Measurements from ENCODE around the genes MGAT4A, LYG2 and EIF5B.

- CAGE, long polyA plus RNA = no peak
- RRBS = no CpG with 5 or more reads among the region's 6 CpGs
Observed at GRCh38 chr2:97194668-97195123, 81.7 kb downstream of the ANKRD36 start.

DNA sequence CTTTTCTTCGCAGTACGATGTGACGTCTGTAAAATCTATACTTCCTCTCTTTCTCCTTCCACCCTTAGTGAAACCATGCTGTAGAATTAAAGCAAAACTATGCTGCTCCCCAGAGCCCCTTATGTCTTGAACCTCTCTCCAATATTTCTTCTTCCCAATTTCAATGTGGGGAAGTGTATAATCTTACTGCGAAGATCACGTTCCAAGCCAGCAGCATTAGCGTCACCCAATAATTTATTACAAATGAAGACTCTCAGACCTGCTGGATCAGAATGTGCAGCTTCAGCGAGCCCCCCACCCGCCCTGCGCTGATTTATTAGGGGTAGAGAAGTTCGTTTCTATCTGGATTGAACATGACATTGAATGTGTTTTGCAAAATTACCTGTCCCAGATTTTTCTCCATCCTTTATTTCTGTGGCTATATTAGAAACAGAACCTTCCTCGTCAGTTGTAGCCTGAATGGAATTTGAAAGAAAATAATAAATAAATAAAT, 36.8 kb downstream of the ANKRD36B start:
- CAGE, long polyA plus RNA = no peak
- RRBS = no CpG with 5 or more reads among the region's 11 CpGs

DNA sequence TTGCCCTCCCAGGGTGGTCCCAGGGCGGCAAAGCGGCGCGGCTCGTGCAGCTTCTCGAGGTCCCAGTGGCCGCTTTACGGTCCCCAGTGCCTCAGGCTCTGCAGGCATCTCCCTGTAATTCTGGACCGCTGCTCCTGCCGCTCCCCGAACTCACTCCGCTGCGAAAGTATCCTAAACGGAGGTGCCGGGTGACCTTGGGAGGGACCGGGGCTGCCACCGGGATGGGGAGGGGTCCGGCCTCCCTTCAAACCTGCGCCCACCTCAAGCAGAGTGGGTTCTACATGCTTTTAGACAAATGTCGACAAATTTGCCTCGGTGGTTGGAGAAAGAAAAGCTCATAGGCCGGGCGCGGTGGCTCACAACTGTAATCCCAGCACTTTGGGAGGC, 357 bp downstream of the COX5B start:
- CAGE, long polyA plus RNA = no peak
- RRBS = 0% methylated on average over 2 of the region's 24 CpGs

DNA sequence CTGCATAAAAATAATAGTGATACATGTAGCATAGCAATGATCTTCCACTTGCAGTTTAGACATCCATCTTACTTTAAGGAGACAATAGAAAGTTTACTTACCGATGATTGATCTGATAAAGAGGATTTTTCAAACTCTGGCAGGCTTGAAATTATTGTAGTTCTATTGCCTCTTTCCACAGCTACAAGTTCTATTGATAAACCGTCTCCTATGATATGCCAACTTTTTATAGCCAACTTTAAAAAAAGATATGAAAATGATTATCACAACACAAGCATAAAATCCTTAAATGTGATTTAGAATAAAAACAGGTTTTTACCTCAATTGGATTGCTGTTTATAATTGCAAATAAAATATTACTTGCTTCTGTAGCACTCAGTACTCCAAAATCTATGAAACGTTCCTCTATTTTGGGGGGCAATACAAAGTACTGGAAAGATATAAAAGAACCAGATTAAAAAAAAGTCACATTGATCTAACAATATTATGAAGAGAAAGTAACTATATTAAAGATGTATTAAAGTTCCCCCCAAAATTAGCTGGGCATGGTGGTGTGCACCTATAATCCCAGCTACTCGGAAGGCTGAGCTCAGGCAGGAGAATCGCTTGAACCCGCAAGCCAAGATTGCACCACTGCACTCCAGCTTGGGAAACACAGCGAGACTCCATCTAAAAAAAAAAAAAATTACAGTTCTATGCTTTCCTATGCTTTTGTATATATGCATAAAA, 99.1 kb downstream of the ZAP70 start:
- CAGE, long polyA plus RNA = no peak
- RRBS = no CpG with 5 or more reads among the region's 7 CpGs

DNA sequence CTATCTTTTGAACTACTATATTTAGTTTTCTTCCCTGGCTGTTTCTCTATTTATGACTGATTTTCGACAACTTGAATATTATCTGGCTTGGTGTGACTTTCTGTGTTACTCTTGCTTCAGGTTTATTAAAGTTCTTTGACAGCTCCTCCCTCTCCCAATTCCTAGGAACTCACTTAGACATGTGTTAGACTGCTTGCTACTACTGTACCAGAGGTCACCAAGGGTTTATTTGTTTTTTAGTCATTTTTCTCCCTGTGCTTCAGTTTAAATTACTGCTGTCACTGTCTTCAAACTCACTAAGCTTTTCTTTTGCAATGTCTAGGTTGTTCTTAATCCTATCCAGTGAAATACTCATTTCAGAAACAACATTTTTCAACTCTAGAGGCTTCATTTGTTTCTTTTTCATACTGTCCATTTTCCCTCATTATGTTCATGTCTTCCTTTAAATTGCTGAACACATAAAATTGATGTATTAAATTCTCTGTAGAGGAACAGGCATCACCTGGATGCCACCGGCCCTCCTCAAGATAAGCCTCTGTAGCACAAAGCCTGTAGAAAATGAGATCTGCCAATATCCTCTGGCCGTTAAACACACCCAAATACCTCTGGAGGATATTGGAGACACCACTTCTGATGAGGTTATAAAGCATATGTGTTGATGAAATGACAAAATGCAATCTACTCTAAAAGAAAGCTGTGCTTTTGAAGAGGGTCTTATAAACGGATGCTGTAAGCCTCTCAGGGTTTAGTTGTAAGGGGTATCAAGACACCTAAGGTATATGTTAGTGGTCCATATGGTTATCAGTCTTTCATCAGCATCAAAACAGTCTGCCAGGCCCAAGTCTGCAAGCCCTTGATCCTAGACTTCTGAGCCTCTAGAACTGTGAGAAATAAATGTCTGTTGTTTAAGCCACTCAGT, 90.2 kb downstream of the TMEM131 start:
- CAGE, long polyA plus RNA = no peak
- RRBS = no CpG with 5 or more reads among the region's 4 CpGs

GRCh38 chr2:98153455-98154013, 66.6 kb downstream of the VWA3B start:
- CAGE, long polyA plus RNA = no peak
- RRBS = no CpG with 5 or more reads among the region's 11 CpGs

DNA sequence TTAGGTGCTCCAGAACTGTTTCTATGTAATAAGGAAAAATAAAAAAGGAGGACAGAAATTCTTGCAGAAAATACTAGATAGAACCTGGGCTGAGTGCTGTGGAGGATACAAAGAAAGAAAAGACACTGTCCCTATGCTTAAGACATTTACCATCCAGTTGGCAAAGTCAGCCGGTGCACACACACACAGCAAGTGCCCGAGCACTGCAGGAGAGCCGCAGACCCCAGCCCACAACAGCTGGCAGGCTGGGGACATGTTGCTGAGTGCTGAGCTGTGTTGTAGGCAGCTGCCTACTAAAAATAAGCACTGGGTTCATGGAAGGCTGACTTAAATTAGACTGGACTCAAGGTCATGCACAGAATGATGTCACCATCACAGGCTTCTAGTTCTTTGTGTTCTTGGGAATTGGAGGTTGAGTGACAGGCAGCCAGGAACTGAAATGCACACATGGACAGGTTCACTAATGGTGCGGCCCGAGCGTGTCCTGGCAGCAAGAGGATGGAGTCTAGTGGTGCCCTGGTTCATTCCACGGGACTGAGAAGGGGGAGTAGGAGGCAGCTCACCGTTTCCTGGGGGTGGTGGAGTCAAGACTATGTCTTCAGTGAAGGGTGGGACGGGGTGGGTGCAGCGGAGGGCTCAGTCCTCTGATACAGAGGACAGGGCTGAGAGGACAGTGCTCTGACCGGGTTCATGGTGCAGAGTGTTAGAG, 71.3 kb downstream of the VWA3B start:
- CAGE, long polyA plus RNA = no peak
- RRBS = no CpG with 5 or more reads among the region's 11 CpGs

GRCh38 chr2:98294145-98294779, 52.0 kb upstream of the CNGA3 start:
- CAGE, long polyA plus RNA = no peak
- RRBS = no CpG with 5 or more reads among the region's 7 CpGs

DNA sequence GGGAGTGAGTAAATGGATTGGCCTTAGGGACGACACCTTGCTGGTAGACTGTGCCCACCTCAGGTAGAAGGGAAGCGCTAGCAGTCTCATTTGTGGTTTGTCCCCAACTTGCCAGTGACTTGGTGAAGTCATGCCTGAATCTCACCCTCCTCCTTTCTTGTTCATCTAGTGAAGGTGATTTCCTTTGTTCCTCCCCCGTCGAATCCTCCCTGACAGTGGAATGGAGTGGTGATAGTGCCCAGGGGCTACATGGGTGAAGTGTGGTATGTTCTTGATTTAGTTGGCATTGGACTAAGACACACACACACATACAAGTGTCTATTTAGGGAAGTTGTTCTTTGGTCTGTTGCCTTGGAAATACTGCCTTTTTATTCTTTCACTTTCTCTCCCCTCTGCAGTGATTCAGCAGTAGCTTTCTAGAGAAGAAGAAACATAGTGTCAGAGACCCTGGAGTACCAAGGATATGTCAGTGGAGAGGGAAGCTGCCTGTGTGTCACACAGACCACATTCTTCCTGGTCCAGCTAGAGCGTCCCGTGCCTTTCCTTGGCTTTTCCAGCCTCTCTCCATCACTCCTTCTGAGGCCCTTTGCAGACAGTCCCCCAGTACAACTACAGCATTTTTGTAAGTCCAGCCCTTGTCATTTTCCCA, 10.9 kb downstream of the INPP4A start:
- CAGE, long polyA plus RNA = no peak
- RRBS = no CpG with 5 or more reads among the region's 6 CpGs

DNA sequence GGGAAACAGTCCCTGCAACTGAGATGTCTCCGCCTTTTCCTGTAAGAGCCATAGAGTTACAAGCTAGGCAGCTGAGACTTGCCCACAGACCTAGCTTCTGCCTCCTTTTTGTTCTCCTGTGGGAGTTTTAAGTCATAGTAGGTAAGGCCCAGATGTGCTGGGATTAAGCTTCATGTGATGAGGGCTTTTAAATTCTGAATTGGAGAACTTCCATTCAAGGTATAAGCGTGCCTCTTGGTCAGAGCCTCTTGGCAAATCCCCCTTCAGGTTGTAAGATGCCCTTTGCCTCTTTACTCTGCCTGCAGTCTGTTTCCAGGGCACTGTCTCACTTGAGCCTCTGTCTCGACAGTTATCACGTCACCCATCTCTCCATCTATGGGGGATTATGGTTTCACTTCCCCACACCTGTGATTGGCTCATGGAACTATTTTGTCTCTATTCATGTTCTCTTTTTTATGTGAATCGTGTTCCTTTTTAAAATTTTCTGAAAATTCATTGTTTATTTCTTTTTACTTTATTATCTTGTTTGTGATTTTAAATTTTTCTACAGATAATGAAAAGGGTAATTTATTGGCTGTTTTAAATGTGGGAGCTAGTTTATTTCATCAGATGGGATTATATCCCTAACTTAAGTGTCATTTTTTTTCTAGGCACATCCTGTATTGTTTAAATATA, 51.7 kb downstream of the COA5 start:
- CAGE, long polyA plus RNA = no peak
- RRBS = no CpG with 5 or more reads among the region's 5 CpGs

- CAGE, long polyA plus RNA = no peak
- RRBS = no CpG with 5 or more reads among the region's 17 CpGs
Observed at GRCh38 chr2:98569946-98570543, 38.3 kb downstream of the COA5 start.

DNA sequence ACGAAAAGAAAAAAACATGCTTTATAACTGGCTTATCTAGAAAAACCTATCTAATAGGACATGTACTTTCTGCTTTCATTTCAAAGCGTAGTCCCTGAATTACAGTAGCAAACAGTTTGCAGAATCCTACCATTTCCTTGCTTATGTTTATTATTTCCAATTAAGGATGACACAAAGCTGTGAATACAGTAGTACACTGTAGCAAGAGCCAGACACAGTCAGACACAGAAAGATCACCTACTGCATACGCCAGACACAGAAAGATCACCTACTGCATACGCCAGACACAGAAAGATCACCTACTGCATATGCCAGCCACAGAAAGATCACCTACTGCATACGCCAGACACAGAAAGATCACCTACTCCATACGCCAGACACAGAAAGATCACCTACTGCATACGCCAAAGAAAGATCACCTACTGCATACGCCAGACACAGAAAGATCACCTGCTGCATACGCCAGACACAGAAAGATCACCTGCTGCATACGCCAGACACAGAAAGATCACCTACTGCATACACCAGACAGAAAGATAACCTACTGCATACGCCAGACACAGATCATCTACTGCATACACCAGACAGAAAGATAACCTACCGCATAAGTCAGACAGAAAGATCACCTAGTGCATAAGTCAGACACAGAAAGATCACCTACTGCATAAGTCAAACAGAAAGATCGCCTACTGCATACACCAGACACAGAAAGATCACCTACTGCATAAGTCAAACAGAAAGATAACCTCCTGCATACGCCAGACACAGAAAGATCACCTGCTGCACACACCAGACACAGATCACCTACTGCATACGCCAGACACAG, 25.9 kb downstream of the COA5 start:
- CAGE, long polyA plus RNA = no peak
- RRBS = no CpG with 5 or more reads among the region's 15 CpGs

DNA sequence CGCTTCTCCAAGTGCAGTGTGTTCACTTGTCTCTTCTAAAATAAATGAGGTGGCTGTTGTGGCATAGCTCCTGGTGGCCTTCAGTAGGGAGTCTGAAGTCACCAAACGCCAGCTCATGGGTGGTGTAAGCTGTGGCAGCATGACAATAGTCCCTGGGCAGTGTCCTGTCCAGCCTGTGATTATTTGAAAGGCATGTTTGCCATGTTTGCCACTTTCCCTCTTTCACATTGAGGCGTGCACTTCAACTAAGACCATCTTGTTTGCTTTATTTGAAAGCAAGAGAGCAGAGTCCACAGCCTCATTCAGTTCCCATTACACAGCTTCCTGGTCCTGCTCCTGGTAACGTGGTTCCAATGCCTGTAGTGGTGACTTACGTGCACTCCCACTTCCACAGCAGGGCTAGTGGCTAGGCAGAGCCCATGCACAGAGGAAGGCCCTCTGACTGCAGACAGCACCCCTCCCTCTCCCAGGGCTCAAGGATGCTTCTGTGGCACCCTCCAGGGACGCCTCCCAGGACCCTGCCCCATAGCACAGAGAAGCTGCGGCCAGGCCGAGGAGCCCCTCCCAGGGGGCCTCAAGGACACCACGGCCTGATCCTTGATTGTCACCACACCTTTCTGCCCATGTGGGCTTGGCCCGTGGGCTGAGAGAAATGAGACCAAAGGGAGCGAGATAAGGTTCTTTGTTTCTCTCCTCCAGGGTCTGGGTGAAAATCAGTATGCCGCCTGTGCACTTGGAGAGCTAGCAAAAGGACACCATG, 24.2 kb downstream of the COA5 start:
- CAGE, long polyA plus RNA = no peak
- RRBS = no CpG with 5 or more reads among the region's 12 CpGs

GRCh38 chr2:98656667-98657315, 48.4 kb downstream of the UNC50 start:
- CAGE, long polyA plus RNA = no peak
- RRBS = no CpG with 5 or more reads among the region's 5 CpGs

DNA sequence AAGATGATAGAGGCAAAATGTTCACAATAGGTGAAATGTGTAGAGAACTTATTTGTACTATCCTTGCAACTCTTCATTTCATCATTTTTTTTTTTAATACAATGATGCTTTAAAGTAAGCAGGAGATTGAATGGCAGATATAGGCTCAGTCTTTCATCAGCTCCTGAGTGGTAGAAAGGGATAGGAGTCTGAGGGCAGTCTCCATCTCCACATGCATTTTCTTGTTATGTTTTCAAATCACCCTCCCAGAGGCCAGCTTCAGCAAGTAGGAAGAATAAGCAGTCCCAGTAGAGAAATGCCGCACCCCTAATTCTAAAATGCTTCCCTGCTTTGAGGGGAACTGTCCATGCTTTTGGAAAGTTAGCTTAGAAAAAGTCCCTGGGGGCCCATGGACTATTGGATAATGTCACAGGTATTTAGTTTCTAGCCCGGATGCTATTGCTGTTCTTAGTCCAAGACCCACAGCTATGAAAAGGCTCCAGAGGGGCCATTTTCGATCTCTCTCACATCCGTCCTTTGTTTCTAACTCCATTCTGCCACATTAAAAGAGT, 47.4 kb downstream of the MGAT4A start:
- CAGE, long polyA plus RNA = no peak
- RRBS = no CpG with 5 or more reads among the region's 4 CpGs

DNA sequence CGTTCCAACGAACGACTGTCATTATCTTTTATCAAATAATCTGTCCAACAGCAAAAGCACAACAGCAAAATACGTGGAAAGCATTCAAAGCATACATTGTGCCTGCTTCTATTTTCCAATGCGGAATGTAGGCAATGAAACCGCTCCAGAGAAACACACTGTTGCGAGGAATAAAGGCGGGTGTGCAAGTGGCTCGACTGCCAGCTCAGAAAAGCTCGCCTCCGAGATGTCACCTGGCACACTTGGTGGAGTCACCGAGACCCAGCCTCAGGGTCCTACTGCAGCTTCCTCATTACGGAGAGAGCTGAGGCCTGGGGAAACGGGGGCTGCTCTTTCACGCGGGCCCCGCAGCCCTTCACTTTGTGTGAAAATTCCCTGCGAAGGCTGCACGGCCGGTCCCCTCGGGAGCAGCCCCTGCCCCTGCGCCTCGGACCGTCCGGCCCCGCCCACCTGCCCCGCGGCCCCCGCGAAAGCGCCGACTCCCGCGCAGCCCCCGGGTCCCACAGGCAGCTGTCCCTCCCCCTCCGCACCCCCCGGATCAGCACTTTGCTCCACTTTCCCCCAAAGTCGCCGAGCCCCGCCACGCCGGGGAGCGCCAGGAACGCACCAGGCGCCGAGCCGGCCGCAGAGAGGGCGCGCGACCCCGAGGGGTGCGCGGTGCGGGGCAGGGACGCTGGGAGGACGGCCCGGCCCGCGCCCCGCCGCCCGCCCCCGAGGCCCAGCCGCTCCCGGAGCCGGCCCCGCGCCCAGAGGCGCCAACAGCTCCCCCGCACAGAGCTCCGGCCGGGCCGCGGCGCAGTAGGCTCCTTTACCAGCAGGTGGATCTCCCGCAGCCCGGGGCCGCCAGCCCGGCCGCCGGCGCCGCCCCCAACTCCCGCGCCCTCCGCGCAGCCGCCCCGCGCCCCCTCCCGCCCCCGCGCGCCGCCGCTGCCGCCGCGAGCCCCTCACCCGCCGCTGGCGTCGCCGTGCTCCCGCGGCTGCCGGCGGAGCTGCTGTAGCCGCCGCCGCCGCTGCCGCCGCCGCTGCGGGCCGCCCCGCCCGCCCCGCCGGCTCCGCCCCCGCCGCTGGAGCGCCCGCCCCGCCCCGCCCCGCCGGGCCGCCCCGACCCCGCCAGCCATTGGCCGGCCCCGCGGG, at the start of gene MGAT4A:
Gene MGAT4A (minus strand): TSS at position 1,033 of the 1,134 bp plus-strand sequence.
- CAGE, long polyA plus RNA = no peak
- RRBS = 2% methylated on average over 79 of the region's 137 CpGs

DNA sequence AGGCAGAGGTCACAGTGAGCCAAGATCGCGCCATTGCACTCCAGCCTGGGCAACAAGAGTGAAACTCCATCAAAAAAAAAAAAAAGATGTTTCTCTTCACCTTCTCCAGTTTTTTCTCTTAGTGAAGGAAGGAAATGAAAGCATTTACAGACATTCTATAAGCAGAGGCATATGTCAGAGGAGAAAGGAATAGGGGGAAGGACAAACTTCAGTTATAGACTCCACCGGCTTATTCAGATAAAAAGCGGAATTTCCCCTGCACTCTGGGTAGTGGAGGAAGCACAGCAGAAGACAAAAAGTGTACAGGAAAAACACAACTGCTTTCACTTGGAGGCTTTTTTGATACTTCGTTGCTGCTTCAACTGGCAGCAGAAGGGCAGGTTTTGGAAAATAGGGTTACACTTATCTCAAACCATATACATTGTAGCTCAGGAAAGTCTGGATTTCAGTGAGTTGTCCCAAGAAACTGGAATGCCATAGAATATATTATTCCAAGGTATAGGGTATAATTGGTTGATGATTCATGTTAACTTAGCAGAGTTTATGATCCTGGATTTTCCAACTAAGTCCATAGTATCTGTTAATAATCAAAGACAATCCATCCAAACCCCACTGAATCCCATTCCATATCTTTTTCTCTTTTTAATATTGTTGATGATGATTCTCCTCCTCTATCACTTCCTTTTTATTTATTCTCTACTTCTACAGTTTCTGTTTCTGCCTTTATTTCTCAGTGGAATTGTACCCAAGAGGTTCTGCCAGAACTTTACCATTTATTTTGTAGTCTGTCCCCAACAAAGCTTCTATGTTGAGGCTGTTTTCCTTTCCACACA, 3.4 kb upstream of the MGAT4A start:
- CAGE, long polyA plus RNA = no peak
- RRBS = no CpG with 5 or more reads among the region's 5 CpGs

DNA sequence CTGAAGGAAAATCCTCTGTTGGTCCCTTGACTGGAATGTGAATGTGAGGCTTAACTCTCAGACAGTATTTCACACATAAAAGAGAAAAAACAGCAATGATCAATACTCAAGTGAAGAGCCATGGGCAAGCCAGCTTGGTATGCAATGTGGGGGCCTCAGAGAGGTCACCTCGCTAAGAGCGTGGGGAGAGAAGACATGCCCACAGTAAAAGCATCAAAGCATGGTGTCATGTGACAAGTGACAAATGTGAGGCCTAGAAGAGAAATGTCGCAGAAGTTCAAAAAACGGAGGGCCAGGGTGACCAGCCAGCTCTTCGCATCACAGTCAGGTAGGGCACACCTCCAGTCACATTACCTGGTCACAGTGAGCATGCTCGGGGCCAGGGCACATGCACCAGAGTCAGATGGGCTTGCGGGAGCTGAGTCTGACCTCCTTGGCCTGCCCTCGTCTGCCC, 37.8 kb downstream of the CRACDL start:
- CAGE, long polyA plus RNA = no peak
- RRBS = no CpG with 5 or more reads among the region's 8 CpGs

GRCh38 chr2:99255556-99255930, at the start of gene LYG2:
LYG2 (minus strand) TSS chr2:99255666.
- CAGE, long polyA plus RNA = no peak
- RRBS = no CpG with 5 or more reads among the region's 2 CpGs

- CAGE, long polyA plus RNA = no peak
- RRBS = 1% methylated on average over 21 of the region's 71 CpGs
Observed at GRCh38 chr2:99336745-99337725, at the start of gene EIF5B. EIF5B (plus strand) TSS chr2:99337389.